Camera-type eye (tissue), 1 donor: ENCODE measurements around a stretch of chr2.

GRCh38 chr2:99360909-99362123, 24.1 kb downstream of the EIF5B start:
- RAMPAGE, long total RNA = no peak

- RAMPAGE, long total RNA = no peak
These were observed 267.1 kb upstream of the REV1 start for GRCh38 chr2:99756747-99757427.

GRCh38 chr2:99850007-99850467, 292.4 kb downstream of the AFF3 start:
- RAMPAGE, long total RNA = no peak

GRCh38 chr2:99867502-99868051, 274.8 kb downstream of the AFF3 start:
- RAMPAGE, long total RNA = no peak

GRCh38 chr2:99880619-99881233, 261.7 kb downstream of the AFF3 start:
- RAMPAGE, long total RNA = no peak

DNA sequence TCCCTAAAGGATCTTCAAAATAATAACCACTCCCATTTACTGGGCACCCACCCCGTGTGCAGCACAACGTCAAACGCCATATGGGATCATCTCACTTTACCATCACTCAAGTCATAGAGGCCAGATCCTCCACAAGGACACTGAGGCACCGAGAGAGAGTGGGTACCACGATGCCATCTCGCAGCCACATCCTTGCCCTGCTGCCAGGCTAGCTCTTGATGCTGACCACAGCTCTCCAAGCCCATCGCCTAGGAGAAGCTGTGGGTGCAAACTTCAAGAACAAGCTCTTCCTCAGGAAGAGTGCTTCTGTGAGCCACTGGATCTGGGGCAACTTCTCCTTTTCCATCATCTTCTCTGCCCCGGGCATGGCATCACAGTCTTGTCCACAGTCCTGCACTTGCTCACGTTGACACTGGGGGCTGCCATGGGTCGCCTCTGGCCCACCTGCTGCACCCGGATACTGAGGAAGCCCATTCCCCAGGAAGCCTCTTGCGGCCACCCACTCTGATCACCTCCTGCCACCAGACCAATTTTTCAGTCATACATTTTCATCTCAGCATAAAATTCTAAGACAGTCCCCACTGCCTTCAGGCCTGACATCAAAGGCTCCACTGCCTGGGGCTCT, 244.1 kb downstream of the AFF3 start:
- RAMPAGE, long total RNA = no peak

DNA sequence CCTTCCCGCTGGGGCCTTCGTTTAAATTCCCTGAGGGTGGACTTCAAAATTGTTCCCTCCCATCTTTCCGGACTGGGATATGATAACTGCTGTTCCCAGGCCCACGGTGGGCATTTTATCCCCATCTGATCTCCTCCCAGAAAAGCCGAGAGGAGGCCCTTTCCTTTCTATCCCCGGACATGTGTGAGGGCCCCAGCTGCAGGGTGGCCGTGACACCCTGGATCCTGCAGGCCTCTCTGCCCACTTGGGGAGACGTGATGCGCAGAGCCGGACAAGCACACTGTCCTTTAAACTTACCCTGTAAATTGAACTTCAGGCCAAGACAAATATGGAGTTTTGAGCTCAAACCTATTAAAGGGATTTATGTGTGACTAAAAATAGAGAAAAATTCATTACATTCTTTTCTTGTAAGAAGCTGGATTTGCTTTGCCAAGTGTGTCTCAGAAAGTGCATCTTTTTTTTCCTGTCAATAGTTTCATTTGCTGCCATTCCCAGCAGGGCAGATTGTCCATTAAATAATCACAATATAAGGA, 54.6 kb upstream of the AFF3 start:
- RAMPAGE, long total RNA = no peak

- RAMPAGE, long total RNA = no peak
These were observed 55.2 kb upstream of the AFF3 start for GRCh38 chr2:100197505-100198046.

GRCh38 chr2:100243309-100243509, 79.1 kb downstream of the LONRF2 start:
- RAMPAGE, long total RNA = no peak

DNA sequence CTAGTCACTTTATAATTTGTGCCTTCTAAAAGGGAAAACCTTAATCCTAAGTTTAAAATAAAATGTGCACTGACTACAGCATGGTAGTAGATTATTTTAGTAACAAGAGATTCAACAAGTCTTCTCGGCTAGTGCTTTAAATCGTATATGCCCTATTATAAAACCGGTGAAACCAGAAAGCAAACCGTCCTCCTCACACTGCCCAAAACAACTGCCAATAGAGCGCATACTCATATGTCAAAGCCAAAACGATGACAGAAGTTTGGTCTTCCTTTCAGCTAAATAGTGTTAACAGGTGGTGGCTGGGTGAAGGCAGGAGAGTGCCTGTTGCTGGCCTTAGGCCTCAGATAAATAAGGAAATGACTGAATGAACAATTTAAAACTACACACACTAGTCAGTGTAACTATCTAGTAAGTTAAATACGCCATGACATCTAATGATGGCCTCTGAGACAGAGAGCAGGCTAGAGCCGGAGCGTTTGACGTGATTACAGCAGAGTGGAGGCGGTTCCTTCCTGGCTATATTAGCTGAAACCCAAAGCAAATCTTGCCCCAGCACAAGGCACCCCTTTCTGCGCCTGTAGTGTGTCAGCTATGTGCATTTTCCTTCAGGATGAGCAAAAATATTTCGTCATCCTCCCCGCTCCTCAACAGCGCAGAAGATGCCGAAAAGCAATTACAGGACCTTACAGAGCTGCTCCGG, 1.7 kb downstream of the LONRF2 start:
- RAMPAGE, long total RNA = no peak

DNA sequence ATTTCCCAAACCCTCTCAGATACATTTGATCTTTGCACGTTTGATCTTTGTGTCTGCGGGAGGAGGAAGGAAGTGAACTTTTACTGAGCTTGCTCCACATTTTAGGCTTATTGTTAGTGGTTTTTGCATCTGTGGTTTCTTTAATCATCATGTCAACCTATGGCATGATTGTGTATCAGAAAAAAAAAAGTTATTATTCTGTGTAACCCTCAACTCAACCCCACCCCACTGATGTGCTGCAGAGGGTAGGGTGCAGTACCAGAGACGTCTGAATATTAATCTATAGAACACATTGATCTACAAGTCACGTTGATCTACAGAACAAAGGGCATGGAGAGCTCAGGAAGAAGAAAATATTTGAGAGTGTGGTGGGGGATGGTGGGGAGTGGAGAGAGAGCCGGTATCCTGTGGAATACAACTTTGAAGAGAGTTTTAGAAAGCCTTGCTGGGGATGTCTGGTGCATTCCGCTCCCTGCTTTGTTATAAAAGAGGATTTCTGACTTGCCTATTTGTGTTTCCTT, 81.4 kb downstream of the PDCL3 start:
- RAMPAGE, long total RNA = no peak

GRCh38 chr2:100832764-100833284, 12.9 kb downstream of the NPAS2 start:
- RAMPAGE, long total RNA = no peak

DNA sequence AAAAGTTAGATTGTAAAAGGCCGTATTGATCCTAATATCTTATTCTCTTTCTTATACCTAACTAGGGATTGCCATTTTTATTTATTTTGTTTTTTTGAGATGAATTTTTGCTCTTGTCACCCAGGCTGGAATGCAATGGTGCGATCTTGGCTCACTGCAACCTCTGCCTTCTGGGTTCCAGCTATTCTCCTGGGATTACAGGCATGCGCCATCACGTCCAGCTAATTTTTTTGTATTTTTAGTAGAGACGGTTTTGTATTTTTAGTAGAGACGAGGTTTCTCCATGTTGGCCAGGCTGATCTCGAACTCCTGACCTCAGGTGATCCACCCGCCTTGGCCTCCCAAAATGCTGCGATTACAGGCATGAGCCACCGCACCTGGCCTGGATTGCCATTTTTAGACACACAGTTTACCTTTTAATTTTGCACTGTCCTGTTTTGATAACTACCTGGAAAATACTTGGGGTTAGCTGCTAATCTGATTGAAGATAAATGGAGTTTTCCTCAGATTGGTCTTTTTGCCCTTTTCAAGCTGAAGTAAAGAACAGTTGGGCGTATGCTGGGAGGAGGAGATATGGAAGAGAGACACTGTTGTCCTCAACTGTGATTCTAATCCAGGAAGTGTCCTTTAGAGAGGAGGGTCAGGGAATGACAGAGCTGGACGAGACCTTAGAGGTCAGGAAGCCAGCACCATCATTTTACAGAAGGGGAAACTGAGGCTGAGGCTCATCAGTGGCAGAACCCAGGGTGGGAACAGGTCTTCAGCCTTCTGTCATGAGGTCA, 17.5 kb downstream of the NPAS2 start:
- RAMPAGE, long total RNA = no peak

- RAMPAGE, long total RNA = no peak
These were observed 77.1 kb upstream of the RPL31 start for GRCh38 chr2:100924690-100925602.

- RAMPAGE, long total RNA = no peak
These were observed 36.6 kb upstream of the RPL31 start for GRCh38 chr2:100965403-100966033.

DNA sequence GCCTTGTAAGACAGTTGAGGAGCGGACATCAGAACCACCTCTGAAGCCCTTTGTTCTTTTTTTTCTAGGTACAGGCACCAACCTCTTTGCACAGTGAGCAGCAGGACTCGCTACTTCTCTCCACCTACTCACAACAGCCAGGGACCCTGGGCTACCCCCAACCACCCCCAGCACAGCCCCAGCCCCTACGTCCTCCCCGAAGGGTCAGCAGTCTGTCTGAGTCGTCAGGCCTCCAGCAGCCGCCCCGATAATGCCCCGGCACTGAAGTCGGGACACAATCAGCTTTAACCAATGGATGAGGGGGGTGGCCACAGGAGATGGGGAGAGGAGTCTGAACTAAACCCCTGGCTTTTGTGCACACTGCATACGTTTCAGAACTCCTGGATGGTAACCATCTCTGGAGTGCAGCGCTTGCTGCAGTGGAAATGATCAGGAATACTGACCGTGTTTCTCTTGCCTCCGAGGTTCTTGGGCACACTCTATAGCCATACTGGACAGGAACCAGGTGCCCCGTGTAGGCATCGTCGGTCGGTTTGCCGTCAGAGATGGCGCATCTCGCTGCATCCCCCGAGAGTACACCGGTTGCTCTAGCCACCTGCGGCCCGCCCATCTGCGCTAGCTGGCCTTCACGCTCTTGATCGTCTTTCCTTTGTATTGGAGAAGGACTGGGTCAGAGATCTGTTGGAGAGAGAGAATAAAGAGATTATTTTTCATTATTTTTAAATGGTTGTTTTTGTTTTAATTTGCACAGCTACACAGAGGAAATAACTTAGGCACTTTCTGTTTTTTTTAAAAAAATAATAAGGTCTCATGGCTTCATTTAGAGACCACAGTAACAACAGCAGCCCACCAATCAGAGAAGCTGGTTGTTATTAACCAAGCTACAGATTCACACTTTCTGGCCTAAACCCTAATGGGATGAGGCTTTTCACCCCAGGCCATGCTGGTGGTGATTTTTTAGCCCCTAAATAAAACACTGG, 6.5 kb upstream of the RPL31 start:
- RAMPAGE, long total RNA = no peak

GRCh38 chr2:101026046-101027101, 24.3 kb downstream of the RPL31 start:
- RAMPAGE, long total RNA = no peak

- RAMPAGE, long total RNA = no peak
These were observed 45.2 kb downstream of the RPL31 start for GRCh38 chr2:101047209-101047750.

- RAMPAGE, long total RNA = no peak
These were observed 39.3 kb downstream of the TBC1D8 start for GRCh38 chr2:101111740-101112384.

DNA sequence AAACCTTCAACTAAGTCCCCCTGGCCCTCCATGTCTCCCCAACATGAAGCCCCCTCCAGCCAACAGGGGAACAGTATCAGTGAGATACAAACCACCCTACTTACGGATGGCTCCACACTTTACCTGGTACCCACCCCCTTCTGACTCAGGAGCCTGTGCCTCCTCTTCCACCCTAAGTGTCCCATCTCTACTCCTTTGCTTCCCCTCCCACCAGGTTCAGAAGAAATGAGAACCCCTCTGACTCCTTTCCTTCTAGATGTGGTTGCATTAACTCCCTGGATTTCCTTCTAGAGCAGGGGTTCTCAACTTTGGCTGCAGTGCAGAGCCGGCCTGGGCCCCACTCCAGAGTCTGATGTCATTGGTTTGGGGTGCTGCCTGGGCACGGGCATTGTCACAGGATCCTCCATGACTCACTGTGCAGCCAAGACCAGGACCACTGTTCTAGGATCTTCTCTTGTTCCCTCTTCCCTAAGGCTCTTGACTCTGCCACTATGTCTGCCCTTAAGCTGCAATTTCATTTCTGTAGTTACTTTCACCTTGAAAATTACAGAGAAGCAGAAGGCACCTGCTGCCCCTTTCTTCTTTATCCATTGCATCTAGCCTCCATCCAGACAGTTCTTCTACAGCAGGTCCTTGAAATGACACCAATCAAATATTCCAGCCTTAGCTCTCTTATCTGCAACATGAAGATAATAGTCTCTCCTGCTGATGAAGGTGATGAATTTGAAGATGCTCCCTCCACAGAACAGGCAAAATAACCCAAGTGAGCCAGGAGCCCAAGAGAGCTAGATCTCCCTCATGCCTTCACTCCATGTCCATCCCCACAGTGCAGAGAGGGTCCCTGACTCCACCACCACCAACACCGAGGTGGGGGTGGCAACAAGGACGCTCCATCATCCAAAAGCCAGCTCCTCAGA, 31.7 kb downstream of the TBC1D8 start:
- RAMPAGE, long total RNA = no peak